ENCODE measurements around the gene KIF11.

- RRBS, 2 experiments: no CpG with 5 or more reads among the region's 4 CpGs
Measured at GRCh38 chr10:91581825-91582688, 50.8 kb downstream of the PPP1R3C start.

GRCh38 chr10:91589140-91589617 lies 43.7 kb downstream of the PPP1R3C start:
- RRBS, 2 experiments: no CpG with 5 or more reads among the region's 4 CpGs

DNA sequence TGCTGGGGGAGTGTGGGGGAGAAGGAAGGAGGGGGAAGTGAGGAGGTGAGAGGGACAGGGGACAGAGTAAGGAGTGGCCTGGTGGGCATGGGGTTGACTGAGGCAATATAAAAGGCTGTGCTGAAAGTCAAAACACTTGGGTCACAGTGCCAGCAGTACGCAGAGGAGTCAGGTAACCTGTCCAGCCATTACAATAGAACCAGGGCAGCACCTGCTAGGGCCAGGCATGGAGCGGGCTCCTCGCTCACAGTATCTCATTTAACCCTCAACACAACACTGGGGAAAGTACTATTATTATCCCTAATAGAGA lies 43.2 kb downstream of the PPP1R3C start:
- RRBS, 2 experiments: no CpG with 5 or more reads among the region's 3 CpGs

GRCh38 chr10:91592175-91593061 lies 40.5 kb downstream of the PPP1R3C start:
- RRBS, 2 experiments: no CpG with 5 or more reads among the region's 8 CpGs

DNA sequence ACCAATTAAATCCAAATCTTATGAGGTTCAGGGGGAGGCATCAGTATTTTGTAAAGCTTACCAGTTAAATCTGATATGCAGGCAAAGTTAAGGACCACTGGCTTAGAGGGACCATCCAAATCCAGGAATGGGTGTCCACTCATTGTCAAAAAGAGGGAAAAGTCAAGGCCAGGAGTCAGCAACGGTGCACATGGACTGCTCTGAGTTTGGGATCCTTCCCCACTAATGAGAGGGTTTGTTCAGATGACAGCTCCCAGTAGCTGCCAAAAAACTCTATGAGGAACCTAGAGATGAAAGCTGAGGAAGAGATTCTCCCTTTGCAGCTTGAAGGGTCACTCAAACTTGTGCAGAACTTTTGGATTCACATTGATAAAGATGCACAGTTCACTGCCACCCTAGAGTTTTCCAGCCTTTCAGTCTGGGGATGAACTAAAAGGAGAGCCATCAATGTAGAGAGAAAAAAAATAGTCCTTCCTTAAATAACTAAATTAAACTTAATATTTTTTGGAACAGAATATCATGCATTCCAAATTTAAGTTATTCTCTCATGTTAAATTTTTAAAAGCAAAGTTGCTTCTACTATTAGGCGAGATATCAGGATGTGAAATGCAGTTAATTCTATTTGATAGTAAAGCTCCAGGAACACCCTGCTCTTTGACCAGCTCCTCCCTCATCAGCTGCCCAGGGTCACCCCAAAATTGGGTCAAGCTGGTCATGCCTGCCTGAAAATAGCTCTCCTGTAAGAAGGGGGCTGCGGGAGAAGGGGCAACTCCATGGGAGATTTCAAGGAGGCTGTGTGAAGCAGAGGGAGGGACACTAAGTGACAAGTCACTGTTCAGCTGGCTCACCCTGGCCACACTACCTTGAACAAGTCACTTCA lies 6.2 kb downstream of the PPP1R3C start:
- RRBS, 2 experiments: no CpG with 5 or more reads among the region's 3 CpGs

DNA sequence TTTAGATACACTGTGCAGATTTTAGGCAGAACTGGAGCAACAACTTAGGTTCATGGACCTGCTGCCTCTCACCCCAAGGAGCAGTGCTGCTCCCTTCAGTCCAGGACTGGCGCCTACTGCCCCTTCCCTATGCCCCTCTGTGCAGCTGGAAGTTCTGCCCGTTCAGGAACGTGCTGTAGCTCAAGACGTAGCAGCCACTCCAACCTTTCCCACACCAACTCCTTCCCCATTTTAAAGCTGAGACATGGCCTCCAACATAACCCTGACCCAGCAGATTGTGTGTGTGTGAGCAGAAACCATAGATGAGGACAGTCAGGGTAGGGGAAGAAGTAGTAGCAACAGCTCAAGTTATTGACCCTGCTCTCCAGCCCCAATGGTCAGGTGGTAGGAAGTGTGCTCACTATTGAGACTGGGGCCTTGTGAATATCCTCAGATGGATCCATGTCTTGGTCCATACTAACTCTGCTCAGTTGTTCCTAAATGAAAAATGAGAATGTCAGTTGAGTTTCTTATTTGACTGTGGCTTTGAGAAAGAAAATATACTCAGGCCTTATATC lies 4.9 kb downstream of the PPP1R3C start:
- RRBS, 2 experiments: no CpG with 5 or more reads among the region's 4 CpGs

DNA sequence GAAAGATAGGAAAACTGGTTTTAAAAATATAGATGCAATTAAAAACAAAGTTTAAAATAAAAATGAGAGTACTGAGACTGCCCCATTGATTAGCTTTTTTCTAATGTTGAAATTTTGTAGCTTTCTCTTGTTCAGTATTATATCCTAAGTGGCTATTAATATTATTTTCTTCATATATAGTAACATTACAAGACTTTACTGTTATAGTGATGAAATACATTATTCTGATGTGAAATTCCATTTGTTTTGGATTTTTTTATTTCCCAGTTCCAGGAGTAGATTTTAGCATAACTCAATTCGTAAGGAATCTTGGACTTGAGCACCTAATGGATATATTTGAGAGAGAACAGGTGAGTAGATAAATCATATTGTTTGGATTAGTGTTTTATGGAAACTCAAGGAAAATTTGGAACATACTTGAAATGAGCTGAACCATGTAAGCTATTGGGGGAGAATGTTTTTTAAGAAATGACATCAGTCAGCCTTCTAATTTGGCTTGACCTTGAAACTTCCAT lies 51.1 kb downstream of the TNKS2 start:
- RRBS, 2 experiments: no CpG with 5 or more reads among the region's 1 CpG

GRCh38 chr10:91924981-91925239 lies 1.3 kb downstream of the BTAF1 start:
- RRBS, 2 experiments: no CpG with 5 or more reads among the region's 2 CpGs

DNA sequence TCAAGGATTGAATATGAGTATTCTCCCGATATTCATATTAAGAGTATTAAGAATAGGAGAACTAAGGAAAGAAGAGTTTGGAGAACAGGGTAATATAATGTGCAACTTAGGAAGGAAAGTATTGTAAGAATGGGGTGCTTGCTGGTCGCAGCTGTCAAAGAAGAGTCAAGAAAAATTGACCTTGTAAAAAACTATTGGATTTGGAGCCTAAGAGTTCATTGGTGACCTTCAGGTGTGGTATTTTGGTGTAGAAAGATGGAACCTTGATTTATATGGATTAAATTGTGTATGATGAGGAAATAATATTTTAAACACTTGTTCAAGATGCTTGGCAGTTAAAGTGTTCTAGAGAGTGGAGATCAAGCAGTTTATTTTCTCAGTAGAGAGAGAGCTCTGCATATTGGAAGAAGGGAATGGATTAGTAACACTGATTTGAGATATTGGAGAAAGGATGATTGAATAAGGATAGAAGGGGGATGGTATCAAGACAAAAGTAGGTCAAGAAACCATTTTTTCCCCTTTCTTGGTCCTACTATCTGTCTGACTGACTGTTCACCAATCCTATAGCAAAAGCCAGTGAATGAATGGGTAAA lies 10.0 kb downstream of the BTAF1 start:
- RRBS, 2 experiments: no CpG with 5 or more reads among the region's 2 CpGs

DNA sequence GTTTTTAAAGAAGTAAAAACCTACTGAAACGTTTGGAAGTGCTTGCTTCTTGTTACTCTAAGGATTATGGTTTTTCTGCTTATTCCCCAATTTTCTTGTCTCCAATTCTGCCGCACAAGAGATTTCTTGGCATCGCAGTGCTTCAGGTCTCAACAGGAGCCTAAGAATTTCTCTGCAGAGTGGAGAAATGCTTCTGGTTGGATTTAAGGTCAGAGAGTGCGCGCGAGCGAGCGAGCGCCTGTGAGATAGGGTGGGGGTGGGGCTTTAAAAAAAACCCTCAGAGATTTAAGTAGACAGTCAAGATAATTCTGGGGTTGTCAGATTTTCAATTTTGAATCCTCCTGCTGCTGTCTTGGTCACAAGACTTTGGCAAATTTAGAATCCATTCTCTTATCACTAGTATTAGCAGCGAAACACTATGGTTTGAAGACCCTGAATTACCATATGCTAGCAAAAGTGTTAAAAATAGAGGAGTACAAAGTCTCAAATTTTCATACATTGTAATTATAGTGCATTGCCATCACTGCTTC lies 49.7 kb downstream of the CPEB3 start:
- RRBS, 2 experiments: no CpG with 5 or more reads among the region's 10 CpGs

DNA sequence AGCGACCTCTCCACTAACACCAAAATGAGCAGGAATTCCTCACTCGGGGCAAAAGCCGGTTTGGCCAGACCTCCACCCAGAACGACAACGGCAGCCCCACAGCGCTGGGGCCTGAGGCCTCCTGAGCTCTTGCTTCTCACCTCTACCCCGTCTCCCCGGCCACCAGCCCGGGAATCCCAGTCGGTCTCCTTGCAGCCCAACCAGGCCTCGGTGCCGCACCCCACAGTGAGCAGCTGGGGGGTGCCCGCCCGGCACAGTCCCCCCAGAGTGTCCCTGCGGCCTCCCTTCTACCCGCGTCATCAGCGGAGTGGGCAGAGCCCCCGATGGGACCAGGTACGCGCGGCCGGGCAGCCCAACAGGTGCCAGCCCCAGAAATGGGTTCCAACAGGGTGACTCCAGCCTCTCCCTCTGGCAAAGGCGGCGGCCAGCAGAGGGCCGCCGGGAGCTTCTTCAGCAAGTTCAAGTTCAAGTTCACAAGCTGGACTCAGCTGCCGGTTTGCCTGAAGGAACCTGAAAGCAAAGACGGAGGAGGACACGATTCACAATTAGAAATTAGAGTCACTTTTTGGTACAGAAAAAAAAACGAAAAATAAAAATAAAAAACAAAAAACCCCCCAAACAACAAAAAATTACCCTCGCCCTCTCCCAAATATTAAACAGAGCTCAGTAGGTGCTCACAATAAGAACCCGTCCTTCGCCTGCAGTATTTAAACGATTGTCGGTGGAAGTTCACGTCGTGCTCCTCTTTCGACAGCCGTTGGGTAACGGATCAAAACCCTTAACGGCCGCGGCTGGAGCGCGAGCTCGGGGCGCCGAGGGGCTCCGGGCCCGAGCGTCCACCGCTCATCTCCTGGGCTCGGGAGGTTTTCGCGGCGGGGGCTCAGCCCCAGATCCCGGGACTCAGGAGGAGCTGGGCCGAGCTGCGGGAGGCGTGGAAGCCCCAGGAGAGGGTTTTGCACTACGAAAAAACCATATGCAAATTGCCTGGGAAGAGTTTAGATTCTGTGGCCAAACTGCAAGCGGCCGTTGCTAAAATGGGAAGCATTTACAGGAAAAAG lies 129.2 kb downstream of the MARCHF5 start:
- RRBS, 2 experiments: 4 to 20% methylated on average over 15 to 25 of the region's 64 CpGs

GRCh38 chr10:92541195-92541429 lies 32.8 kb downstream of the IDE start:
- RRBS, 2 experiments: no CpG with 5 or more reads among the region's 1 CpG

DNA sequence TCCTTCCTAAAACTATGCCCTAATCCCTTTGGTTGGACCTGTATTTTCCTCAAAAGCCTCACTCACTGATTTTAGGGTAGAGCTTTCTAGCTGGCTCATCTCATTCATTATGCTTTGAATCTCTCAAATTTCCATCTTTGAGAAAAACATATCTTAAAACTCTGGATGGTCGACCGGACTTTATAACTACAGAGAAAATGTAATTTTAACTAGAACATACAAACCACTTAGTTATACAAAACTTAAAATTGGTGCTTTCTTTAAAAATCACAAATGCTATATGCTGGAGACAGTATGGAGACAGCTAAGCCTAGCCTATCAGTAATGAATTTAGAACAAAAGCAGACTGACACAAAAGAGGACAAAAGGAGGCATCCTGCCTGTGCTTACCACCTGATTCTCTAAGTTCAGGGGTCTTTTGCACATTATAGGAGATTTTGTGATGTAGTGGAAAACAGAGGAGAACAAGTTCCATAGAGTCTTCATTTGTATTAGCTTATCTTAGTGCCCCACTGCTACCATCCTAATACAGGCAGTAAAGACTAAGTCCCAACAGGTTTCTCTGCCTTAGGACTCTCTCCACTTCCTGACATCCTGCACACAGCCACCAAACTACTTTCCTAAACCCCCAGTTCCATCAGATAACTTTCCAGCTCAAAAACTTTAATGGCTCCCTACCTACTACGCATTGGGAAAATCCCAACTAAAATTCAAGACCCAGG lies 1.8 kb downstream of the IDE start:
- RRBS, 2 experiments: no CpG with 5 or more reads among the region's 3 CpGs

DNA sequence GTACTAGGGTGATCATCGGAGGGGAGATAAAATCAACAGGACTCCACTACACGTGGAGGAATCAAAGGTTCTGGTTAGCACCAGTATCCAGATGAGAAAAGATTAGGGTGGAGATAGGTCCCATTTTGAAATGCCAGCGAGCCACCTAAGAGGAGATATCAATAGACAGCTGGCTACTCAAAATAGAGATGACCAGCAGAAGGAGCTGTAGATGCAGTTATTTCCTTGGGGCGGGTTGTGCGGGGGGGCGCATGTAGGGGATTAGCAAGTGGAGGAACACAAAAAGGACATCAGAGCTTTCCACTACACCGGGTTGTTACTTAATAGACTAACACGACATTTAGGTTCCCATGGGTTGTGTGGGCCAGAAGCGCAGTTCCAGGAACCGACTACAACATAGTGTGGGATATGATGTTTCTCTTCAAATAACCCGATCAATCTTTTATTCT lies 2.2 kb upstream of the KIF11 start:
- RRBS, 2 experiments: no CpG with 5 or more reads among the region's 11 CpGs

GRCh38 chr10:92592850-92593890 lies at the start of gene KIF11:
TSS of gene KIF11 (plus strand) at chr10:92593130.
- RRBS, 2 experiments: 2 to 3% methylated on average over 24 to 26 of the region's 62 CpGs

- RRBS, 2 experiments: 5% methylated on average over 33 to 43 of the region's 79 CpGs
Measured at GRCh38 chr10:92690348-92691437, 938 bp downstream of the HHEX start.

GRCh38 chr10:92699204-92700346 lies 9.8 kb downstream of the HHEX start:
- RRBS, 2 experiments: no CpG with 5 or more reads among the region's 35 CpGs

- RRBS, 2 experiments: no CpG with 5 or more reads among the region's 5 CpGs
Measured at GRCh38 chr10:92927864-92928683, 79.8 kb downstream of the EXOC6 start.

DNA sequence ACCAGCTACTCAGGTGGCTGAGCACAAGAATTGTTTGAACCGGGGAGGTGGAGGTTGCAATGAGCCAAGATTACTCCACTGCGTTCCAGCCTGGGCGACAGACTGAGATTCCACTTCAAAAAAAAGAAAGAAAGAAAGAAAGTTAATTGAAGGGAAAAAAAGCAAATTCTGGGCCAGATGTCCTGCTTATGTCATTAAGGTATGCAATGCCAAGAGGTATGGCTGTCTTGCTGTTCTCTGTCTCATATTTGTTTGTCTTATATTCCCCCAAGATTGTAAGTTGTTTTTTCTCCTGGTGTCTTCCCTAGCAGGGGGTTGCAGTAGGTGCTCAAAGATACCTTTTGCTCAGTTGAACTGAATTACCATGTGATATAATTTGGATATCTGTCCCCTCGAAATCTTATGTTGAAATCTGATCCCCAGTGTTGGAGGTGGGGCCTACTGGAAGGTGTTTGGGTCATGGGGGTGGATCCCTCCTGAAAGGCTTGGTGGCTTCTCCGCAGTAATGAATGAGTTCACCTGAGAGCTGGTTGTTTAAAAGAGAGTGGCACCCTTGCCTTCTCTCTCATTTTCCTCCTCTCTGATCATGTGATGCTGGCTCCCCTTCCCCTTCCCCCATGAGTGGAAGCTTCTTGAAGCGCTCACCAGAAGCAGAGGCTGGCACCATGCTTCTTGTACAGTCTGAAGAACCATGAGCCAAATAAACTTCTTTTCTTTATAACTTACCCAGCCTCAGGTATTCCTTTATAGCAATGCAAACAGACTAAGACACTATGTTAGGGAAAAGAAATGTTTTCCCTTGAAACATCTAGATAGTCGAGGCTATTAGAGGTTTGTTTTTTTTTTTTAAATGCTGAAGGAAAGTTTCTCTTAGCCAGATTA lies 60.8 kb downstream of the MYOF start:
- RRBS, 2 experiments: no CpG with 5 or more reads among the region's 7 CpGs

Data from NT2/D1 (cell line).